Cerebral cortex (tissue), 2 donors: ENCODE measurements around a stretch of chr17.

DNA sequence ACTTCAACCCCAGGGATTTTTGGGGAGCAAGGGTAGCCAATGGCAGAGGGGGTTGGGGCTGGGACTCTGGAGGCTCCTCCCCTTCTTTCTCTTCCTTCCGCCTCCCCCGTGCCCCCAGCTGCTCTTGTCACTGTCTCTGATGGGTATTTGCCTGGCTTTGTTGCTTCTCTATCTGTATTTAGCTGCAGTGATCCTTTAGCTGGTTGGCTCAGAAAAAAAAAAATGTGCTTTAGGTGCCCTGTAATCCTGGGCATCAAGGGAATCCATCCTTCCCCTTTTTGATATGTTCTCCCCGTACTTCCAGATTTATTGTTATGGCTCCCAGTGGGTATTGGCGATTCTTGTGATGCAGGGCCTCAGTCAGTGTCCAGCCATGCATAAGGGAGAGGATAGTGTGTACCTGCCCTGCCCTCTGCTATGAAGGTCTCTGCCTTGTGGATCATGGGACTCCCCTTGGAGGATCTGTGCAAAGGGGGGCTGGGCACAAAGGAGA, 16.5 kb downstream of the SNF8 start:
- PRO-cap, 2 experiments: no peak in any of the 2 experiments

DNA sequence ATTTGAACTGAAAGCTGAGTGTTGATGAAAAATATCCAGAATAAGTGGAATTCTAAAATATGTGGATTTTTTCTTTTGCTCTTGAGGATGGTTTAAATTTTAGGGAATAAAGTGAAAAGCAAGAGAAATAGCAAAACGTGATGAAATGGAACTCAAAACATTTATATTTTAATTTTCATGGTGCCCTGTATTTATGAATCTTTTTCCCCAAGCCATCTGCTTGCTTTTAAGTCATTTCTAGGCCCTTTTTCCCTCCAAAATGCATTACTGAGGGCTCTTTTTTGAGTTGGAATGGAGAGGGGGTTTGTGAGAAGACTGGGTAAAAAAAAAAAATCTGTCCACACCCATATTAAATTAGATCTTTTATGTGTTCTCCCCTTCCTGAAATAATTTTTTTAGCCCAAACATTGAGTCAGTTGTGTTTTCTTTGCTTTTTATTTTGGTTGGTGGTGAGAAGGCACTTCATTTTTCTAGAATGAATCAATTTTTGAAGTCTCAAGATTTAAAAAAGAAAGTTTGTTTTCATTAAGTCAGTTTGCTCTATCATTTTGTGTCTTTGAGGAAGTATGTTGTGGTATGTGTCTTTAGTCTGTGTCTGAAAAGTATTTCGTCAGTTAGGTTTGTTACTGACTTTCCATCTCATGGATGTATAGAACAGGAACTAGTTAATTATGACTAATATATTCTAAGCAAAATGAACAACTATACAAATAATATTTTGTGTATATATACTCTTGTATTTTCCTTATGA, 3.6 kb downstream of the IGF2BP1 start:
- PRO-cap, 2 experiments: no peak in any of the 2 experiments

GRCh38 chr17:49013176-49013619, 16.0 kb downstream of the IGF2BP1 start:
- PRO-cap, 2 experiments: no peak in any of the 2 experiments

DNA sequence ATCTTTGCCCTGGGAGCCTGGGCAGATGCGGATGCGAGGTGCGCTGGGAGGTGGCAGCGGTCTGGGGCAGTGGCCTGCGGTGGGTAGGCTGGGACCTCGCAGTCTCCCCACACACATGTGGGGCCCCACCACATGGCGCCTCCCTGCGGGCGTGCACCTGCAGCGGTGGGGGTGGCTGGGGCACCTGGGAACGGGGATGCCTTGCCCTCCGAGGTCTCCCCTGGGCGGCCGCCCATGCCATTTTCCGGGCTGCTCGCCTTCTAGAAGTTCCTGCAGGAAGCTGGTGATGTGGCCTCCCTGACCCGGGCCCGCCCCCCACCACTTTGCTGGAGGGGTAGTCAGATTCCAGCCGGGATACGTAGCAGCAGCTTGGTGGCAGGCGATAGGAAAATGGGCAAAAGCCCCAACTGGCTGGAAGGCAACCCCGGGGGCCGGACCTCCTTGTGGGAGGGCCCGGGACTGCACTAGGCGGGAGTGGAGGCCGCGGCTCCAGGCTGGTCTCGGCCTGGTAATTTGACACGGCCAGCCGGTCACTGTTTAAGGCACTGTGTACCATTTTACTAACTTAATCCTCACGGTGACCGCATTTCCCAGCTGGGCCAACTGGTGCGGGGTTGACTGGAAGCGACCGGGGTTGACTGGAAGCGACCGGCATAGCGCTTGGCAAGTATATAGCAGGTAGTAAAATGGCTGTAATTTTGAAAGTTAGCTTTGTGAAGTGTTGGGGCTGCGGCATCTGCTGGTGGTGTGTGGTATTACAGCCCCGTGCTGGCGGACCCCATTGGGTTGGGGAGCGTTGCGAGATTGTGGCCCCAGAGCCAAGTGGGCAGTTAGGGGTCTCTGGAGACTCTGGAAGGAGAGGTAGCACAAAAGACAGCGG, 38.5 kb downstream of the IGF2BP1 start:
- PRO-cap, 2 experiments: no peak in any of the 2 experiments

GRCh38 chr17:49117583-49118319, 14.8 kb upstream of the B4GALNT2 start:
- PRO-cap, 2 experiments: no peak in any of the 2 experiments

- PRO-cap, 2 experiments: no peak in any of the 2 experiments
Measured at GRCh38 chr17:49225462-49225751, 5.2 kb downstream of the PHOSPHO1 start.

DNA sequence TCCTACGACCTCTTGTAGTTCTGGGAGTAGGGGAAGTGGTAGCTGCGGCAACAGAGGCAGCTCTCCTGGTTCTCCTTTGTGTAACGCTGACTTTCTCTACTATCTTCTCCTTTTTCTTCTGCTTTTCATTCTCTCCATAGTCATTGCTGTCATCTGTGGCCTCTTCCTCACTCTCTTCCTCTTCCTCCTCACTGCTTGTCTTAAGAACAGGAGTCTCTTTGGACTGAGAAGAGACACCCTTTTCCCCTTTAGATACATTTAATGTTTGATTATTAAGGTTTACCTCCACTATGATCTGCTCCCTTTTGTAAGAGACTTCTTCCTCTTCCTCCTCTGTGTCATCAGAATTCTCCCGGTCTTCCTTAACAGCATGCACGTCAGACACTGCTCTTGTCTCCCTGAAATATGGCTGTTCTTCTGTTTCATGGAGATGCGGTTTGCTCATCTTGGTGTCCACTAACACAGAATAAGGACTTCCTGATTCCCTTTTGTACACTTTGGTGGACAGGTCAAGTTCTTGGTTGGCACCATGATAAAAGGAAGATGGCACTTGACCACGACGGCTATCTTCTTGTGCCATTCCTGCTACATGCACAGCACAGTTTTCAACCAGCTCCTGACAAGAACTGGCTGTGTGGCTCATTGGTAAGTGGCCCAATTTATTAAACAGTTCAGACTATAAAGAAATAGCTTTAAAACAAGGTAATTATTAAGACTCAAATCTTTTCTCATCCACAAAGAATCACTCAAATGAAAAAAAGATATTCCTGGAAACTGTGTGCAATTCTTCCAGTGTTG, 44.8 kb downstream of the ZNF652 start:
- PRO-cap, 2 experiments: no peak in any of the 2 experiments

GRCh38 chr17:49408913-49409555, 5.6 kb downstream of the PHB1 start:
- PRO-cap, 2 experiments: no peak in any of the 2 experiments

DNA sequence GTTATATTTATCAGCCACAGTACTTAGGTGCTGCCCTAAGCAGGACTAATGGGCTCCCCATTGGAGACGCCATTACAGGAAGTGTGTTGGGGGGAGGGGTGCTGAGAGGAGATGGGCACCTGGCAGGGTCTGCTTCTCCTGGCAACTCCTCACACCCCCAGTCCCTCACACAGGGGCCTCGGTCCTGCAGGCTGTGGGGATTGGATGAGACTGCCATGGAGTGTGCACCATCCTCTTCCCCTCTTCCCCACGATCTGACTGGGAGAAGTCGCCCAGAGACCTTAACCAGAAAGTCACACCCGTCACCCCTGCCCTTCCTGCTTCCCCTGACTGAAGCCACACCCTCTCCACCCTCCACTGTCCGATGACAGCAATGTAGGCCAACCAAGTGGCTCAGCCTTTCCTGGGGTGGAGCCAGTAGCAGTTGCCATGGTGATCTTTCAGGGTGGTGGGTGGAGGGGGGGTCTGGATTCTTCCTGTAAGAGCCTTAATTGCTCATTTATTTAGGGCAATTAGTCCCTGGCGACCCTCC, 37.4 kb upstream of the PHB1 start:
- PRO-cap, 2 experiments: no peak in any of the 2 experiments

GRCh38 chr17:49497374-49498083, 2.4 kb downstream of the NGFR start:
- PRO-cap, 2 experiments: no peak in any of the 2 experiments

DNA sequence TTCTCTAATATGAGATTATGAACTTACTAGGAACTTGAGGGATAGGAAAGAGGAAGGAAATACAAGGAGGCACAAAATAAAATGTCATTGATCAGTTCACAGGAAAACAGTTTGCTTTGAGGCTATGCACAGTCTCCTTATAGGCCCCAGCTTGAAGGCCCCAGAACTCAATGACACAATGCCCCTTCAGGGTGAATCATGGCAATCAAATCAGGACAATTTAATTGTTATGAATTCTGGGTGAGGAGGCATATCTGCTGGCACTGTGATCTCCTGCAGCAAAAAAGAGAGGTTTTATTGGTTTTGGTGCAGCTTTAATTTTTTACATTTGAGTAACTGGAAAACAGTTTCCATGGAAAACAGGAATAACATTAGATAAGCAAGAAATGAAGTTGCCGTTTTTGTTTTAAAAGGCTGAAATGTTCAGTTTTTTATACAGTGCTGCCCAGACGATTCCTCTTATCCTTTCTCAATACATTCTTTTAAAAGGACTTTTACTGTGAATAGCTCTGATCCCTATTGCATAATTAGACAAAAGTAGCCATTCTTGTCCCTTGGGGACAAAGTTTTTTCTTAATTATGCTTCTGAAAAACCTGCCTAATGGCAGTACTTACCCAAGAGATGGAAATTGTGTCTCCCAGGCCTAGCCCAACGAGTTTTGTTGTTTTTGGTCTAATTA, 27.4 kb downstream of the NXPH3 start:
- PRO-cap, 2 experiments: no peak in any of the 2 experiments

DNA sequence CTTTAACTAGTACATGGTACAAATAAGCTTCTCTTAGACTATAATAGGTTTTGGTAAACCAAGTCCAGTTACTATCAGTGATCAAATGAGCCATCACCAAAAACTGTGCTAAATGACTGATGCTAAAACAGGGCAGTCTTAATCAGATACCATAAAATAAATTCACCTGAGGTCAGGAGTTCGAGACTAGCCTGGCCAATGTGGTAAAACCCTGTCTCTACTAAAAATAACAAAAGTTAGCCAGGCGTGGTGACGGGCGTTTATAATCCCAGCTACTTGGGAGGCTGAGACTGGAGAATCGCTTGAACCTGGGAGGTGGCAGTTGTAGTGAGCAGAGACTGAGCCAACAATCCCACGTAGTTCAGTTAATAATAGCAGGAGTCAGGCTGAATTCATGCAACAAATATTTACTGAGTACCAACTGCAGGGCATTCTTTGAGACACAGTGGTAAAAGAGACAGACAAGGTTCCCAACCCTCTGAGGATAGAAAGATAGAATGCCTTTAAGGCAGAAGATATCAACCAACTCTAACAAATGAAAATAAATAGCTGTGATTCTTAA, 39.2 kb downstream of the SPOP start:
- PRO-cap, 2 experiments: no peak in any of the 2 experiments

DNA sequence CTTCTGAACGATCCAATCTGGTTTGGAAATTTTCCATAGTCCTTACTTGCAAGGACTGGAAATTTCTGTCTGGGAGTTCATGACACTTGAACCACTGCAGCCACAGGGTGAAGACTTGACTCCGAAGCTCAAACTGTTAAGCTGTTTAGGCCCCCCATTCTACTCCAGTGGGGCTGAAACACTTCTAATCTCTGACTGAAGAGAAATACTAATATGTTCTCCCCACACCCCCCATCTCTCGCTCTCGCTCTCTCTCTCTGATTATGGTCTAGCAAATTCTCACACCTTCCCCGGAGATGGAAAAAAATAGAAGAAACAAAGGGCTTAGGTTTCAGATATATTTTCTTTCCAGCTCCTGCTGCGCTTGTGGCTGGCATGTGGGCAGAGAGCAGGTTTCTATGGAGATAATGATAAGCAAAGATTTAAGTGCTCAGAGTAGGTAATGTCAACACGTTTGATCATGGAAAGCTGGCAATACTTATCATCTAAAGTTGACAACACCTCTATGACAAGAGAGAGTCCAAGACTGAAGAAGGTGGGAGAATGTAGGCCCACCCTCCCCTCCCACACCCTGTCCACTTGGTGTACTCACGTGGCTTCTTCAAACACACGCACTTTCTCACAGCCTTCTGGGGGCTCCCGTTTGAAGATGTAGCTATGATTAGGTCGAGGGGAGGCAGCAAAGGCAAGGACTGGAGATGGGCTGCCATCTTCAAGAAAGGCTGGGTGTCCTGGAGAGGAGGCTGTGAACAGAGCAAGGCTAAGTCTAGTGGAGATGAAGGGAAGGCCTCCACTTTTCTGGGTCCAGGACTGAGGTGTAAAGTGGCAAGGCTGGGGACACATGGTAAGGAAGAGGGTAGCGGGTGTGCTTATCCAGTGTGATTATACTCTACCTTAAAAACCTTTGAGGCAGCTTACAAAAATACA, 8.1 kb upstream of the SLC35B1 start:
- PRO-cap, 2 experiments: no peak in any of the 2 experiments

- PRO-cap, 2 experiments: no peak in any of the 2 experiments
Measured at GRCh38 chr17:49730010-49730674, 22.4 kb upstream of the SLC35B1 start.

DNA sequence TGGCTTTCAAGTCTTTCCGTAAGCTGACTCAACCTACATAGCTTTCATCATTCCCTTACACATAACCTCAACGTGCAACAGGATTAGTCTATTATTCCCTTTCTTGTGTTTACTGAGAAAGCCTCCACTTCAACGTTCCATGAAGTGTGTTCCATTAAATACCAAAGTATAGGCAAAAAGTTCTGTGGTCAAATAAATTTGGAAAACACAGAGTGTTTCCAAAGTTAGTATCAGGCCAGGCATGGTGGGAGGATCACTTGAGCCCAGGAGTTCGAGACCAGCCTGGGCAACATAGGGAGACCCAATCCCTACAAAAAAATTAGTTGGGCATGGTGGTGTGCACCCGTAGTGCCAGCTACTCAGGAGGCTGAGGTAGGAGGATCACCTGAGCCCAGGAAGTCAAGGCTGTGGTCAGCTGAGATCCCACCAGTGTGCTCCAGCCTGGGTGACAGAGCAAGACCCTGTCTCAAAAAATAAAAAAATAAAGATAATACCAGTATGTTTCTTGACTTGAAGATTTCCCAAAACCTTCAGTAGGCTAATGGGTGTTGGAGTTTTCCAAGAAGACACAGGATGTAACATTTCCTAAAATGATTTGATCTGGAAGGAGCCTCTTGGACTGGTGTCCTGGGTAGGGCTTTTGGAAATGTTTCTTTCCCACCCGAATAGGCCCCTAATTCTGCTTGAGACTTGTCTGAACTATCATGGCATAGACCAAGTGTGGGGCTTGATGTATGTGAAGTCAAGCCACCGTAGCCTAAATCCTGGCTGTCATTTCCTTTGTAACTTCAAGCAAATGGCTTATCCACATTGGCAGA, 13.1 kb downstream of the TAC4 start:
- PRO-cap, 2 experiments: no peak in any of the 2 experiments

DNA sequence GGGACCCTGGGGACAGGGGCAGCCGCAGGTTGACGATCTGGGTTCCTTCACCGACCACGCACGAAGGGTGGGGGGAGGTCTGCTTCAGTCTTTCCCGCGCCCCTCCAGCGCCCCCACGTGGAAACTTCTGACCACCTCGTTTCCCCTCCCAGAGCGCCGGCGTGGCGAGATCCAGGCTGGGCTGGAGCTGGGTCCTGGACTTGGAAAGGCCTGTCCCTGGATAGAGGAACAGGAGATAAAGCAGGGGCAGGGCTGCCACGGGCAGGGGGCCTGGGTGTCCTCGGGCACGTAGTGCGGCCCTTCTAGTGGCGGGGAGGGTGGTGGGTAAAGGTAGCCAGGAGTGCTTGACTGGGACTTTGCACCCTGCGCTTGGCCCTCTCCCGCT, 4.0 kb upstream of the TAC4 start:
- PRO-cap, 2 experiments: peak in 1 of 2 experiments; most common plus-strand start position 227 of the sequence (in 1); most common minus-strand start position 66 of the sequence (in 1)

- PRO-cap, 2 experiments: no peak in any of the 2 experiments
Measured at GRCh38 chr17:49890842-49891269, 43.0 kb upstream of the TAC4 start.

GRCh38 chr17:50053019-50053799, 2.7 kb upstream of the ITGA3 start:
- PRO-cap, 2 experiments: no peak in any of the 2 experiments

GRCh38 chr17:50076445-50077076, 18.6 kb upstream of the PDK2 start:
- PRO-cap, 2 experiments: no peak in any of the 2 experiments

GRCh38 chr17:50078784-50079437, 16.2 kb upstream of the PDK2 start:
- PRO-cap, 2 experiments: no peak in any of the 2 experiments